Right ventricle myocardium (tissue), 1 donor: ENCODE measurements around the gene MYCBP.

DNA sequence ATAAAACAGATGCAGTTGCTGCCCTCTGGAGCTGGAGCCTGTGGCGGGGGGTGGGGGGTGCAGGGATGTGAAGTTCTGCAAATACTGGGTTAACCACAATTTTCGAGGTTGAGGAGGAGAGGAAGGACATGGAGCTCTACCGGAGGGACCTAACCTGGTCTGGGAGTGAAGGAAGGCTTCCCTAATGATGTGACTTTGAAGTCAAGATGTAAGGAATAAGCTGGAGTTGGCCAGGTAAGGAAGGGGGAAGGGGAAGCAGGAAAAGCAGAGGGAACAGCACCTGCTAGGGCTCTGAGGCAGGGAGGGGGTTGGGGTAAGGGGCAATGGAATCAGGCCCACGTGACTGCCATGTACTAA is 95.0 kb upstream of the GRIK3 start:
- PRO-cap, 2 experiments: no peak in any of the 2 experiments

- PRO-cap, 2 experiments: no peak in any of the 2 experiments
Observed at GRCh38 chr1:37482231-37483379, 8.2 kb downstream of the ZC3H12A start.

DNA sequence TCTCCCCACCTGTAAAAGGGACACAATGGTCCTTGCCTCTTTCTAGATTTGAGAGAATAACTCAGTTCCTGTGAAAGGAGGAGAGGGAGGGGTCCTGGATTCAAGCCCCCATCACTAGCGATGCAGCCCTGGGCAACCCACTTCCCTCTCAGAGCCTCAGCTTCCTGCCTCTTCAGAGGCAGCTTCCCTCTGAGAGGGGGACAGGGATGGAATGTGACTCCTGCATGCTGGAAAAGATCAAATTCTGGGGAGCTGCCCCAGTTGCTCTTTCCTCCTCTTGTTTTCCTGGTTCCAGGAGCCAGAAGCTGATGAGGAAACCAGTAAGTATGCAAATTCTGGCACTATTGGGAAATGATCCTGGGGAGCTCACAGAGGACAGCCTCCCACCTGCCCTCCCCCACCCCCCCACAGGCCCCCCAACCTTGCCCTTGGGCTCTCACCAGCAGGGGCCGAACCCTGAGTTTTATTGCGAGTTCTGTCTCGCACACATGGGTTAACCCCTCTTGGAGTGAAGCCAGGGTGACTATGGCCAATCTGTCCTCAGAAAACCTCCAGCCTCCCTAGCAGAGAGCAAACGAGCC is 11.7 kb downstream of the ZC3H12A start:
- PRO-cap, 2 experiments: no peak in any of the 2 experiments

GRCh38 chr1:37486544-37487196 is 12.3 kb downstream of the ZC3H12A start:
- PRO-cap, 2 experiments: no peak in any of the 2 experiments

DNA sequence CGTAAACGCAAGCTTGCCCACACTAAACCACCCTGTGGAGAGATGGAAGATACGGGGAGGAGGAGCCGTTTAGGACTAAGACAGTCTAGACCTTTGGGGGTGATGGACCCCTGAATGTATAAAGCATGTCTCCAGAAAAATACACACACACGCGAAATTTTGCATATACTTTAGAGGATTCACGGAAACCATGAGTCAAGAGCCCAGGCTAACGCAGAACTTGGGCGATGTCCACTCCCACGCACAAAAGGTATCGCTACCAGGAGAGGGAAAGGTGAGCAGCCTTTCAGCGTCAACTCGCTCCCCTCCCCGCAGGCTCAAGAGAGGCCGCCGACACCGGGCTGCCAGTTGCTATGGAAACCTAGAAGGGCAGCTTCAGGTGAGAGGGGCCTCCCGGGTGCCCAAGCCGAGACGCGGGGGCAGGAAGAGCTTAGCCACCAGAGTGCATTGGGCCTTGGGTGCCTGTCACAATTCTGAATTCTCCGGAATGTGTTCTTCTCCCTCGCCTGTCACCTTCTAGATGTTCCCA is 877 bp downstream of the MEAF6 start:
- PRO-cap, 2 experiments: no peak in any of the 2 experiments

- PRO-cap, 2 experiments: no peak in any of the 2 experiments
Observed at GRCh38 chr1:37552394-37552878, 1.7 kb downstream of the SNIP1 start.

GRCh38 chr1:37568757-37569437 is 12.2 kb downstream of the DNALI1 start:
- PRO-cap, 2 experiments: no peak in any of the 2 experiments

GRCh38 chr1:37735034-37735646 is 29.8 kb downstream of the EPHA10 start:
- PRO-cap, 2 experiments: no peak in any of the 2 experiments

GRCh38 chr1:37817480-37818051 is 9.6 kb upstream of the YRDC start:
- PRO-cap, 2 experiments: no peak in any of the 2 experiments

DNA sequence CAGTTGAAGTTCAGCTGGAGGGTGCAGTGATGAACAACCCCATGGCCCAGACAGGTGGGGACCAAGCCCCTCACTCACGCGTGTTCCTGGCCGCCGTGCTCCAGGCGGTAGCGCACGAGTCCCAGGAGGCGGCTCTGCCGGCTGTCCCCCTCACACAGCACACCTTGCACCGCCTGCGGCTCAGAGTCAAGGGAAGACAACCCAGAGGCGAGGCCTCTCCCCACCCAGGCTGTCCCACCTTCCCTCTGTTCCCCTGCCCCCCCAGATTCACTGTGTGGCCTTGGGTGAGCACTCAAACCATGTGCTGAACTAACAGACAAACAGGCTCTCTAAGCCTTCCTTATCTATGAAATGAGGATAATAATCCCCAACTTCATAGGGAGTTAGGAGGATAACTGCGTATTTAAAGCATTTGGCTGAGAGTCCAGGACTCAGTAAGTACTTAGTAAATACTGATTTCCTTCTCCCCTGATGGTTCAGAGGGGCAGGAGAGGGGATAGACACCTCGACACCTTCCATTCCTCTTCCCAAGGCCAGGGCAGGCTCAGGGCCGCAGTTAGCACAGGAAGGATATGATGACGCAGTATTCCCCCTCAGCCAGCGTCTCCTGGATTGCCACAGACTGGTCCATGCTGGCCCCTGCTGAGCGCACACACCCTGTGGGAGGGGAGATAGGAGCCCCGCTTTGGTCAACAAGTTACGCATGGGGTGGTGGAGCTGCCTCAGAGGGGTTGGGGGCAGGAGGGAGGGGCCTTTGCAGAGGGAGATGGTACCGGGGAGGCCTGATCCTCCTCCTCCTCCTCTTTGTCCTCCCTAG is 967 bp downstream of the INPP5B start:
- PRO-cap, 2 experiments: peak in 2 of 2 experiments; most common plus-strand start position 600 of the sequence (in 1); most common minus-strand start position 554 of the sequence (in 1)

DNA sequence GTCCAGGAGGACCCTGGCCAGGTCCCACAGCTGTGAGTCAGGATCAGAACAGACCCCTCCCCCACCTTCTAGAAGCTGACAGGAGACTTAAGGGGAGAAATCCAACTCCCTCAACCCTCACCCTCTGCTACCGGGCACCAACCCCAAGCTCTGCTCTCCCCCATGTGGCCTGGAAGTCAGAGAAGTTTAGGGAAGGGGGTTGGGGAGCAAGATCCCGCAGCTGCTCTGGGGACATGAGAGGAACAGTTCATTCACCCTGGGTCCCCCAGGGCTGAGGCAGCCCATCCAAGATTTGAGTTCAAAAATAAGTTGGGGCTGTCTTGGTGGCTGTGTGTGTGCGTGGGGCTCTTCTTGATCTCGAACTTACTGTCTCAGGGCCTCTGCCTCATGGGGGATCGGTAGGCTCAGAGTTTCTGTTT is 1.3 kb downstream of the FHL3 start:
- PRO-cap, 2 experiments: no peak in any of the 2 experiments

- PRO-cap, 2 experiments: peak in 2 of 2 experiments; most common plus-strand start chr1:38873540 (in 2); most common minus-strand start chr1:38873356 (in 2)
Observed at GRCh38 chr1:38872907-38874132, at the start of gene MYCBP. Gene MYCBP (minus strand): TSS chr1:38873348.

DNA sequence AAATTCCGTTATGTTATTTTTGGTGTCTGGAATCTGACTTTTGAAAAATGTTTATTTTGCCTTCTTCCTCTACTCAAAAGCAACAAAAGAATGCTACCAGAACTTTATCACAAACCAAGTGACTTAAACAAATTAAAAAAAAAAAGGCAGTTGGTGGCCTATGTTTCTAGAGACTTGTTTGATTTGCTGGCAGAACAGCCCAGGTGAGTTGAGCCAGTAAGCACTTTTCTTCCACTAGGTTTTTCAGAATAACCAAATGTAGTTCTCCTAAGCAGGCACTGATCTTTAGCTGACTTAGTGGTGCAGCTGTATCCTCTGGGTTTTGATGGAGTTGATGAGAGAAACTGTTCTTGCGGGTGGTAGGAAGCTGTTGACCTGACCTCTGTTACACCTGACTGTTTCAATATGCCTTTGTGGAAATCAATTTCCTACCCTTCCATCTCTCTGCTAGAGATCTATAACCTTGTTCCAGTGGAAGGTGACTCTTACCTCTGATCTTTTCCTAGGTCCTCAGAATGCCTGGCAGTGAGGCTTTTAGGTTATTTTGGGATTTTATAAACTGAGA is 51.7 kb upstream of the MACF1 start:
- PRO-cap, 2 experiments: no peak in any of the 2 experiments

DNA sequence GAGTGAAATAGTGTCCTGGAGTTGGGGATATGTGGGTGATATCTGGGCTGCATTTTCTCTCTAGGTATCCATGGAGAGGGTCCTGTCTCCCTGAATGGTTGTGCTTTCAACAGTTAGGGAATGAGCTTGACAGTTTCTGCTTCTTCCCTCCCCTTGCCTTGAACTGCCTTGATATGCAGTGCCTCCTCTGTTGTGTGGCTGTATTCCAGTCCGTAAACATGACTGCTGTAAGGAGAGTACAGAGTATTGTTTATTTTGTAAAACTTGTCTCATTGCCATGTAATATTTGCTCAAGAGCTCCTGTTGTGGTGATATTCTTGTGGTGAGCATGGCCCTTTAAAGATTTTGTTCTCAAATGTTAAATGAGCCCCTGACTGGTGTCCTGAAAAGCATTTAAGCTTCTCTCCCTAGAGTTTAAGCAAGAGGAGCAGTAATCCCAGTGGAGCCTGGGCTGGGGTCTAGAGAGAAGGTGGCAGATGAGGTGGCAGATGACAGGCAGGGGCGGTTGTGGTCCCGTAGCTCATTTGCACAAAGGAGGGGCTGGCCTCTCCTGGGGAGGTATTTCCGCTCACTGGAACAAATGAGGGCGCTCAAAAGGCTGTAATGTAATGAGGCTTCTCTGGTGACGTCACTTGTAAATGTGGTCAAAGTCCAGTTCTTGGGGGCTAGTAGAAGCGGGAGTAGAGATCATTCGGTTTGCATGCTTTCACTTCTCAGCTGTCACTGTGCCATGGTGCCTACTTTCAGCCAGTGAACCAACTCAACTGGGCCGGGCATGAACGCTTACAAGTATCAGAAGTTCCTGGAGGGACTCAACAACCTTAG is 46.1 kb upstream of the MACF1 start:
- PRO-cap, 2 experiments: no peak in any of the 2 experiments

- PRO-cap, 2 experiments: no peak in any of the 2 experiments
Observed at GRCh38 chr1:39159097-39159535, 45.4 kb upstream of the MACF1 start.

DNA sequence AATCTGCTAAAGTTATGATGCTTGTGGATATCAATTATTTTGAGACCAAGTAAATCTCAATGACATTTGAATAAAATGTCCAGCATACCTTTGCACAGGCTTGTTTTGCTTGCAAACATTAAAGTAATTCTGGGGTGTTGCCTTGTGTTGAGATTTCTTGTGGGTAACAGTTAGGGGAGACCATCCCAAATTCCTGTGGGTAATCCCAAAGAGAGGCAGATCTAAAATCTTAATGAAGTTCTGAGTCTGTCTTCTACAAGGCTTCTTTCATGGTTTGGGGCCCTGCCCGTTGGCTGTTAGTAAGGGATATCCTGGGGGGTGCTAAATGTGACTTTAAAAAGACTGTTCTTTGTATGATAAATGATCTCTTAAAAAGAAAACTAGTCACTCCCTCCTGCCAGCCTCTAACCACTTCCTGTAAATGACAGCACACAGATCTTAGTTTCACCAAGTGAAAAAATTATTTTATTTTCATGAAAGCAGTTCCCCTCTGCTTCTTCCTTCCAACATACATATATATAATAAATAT is 7.7 kb upstream of the MACF1 start:
- PRO-cap, 2 experiments: no peak in any of the 2 experiments

GRCh38 chr1:39378982-39379599 is 112.3 kb upstream of the BMP8A start:
- PRO-cap, 2 experiments: no peak in any of the 2 experiments

DNA sequence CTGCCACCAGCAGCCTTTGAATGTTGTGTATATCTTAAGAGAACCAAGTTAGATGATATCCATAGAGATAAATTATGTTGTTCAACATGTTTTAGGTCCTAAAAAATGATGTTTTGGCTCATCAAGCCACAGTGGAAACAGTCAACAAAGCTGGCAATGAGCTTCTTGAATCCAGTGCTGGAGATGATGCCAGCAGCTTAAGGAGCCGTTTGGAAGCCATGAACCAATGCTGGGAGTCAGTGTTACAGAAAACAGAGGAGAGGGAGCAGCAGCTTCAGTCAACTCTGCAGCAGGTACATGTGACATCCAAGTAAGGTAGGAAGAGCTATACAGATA is 48.8 kb upstream of the BMP8A start:
- PRO-cap, 2 experiments: no peak in any of the 2 experiments

DNA sequence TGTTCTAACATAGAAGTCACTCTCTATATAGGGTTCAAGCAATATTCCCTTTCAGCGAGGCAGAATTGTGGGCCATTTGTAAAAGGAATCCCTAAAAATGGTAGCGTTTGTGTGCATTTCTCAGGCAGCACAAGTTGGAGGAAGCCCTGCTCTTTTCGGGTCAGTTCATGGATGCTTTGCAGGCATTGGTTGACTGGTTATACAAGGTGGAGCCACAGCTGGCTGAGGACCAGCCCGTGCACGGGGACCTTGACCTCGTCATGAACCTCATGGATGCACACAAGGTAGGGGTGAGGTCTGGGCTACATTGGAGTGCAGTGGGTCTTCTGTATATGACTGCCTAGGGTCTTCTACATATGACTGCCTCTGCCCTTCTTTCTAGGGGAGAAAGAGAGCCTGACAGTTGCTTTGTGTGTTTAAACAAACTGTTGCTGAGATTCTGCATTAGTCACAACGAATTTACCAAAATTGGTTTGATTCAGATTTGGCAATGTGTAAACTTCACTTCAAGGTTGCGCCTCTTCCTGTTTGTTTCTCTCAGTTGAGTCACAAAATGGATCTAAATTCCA is 40.4 kb upstream of the BMP8A start:
- PRO-cap, 2 experiments: no peak in any of the 2 experiments

DNA sequence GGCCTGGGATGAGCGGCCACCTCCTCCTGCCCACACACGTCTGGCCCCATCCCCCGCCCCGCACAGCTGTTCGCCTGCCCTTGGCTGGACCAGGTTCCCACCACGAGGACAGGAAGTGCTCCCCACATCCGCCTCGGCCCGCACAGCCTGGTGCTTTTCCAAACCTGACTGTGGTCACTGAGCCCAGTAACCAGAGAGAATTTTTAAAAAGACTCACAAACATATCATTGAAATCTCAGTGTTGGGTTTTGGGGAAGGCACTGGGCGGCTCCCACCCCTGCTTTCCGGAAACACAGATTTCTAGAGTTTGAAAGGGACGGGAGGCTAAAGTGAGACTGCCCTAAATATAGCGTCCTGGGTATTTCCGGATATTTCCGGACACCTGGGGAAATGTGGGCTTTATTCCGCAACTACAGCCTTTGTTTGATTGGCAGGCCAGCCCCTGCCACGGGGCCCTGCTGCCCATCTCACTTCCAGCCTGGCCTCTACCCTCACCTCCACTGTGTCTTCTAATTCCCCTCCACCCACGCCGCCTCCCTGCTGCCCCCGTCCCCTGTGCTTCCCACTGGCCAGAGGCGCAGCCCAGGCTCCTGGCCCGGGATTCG is 18.2 kb downstream of the BMP8A start:
- PRO-cap, 2 experiments: no peak in any of the 2 experiments